Measurements from ENCODE around the genes TESMIN and MYEOV.

GRCh38 chr11:68213894-68214063, 683 bp upstream of the KMT5B start:
- RAMPAGE, total RNA: no peak

DNA sequence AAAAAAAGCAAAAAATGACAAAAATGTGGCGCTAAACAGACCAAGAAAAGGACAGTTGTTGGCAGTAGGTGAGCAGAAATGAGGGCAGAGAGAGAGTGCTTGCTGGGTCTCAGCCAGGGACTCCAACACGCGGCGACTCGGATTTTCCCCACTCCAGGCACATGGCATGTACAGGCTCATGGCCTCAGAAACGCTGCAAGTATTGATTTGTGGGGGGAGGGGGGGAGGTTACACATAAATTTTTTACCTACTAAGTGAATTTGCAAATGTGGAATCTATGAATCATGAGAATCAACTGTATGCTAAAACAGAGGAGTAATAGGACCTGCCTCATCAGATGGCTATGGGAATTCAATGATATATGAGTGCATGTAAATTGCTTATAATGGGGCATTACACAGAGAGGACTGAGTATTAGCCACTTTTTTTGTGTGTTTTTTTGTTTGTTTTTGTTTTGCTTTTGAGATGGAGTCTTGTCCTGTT, 4.4 kb upstream of the C11orf24 start:
- RAMPAGE, total RNA: no peak

- RAMPAGE, total RNA: no peak
Measured at GRCh38 chr11:68314233-68314423, 1.7 kb downstream of the LRP5 start.

DNA sequence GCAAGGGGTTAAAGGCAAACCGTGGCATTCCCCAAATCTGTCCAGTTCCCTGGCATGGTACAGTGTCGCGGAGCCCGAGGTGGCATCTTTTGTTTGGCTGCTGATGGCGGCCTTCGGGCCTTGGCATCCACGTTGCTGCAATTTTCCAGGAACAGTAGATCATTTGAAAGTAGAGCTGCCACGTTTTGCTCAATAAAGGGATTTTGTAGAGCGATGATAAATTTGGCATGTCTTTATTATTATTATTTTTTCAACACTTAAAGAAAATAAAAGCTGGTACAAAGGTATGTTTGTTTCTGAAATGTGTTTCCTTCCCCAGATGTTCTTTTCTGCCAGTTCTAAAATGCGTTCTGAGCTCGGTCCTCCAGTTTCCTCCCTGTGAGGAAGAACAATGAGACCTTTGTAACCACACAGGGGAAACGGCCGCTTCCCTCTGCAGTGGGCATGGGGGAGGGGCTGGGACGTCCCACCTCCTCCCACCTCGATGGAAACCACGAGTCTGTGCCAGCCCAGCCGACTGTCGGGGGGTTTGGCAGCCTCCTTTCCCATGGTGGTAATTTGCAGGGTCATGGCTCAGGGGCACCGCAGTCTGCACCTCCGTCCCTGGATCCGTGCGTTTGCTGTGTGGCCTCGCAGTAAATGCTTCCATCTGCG, 15.8 kb downstream of the LRP5 start:
- RAMPAGE, total RNA: no peak

GRCh38 chr11:68365195-68365921, 53.0 kb downstream of the LRP5 start:
- RAMPAGE, total RNA: no peak

DNA sequence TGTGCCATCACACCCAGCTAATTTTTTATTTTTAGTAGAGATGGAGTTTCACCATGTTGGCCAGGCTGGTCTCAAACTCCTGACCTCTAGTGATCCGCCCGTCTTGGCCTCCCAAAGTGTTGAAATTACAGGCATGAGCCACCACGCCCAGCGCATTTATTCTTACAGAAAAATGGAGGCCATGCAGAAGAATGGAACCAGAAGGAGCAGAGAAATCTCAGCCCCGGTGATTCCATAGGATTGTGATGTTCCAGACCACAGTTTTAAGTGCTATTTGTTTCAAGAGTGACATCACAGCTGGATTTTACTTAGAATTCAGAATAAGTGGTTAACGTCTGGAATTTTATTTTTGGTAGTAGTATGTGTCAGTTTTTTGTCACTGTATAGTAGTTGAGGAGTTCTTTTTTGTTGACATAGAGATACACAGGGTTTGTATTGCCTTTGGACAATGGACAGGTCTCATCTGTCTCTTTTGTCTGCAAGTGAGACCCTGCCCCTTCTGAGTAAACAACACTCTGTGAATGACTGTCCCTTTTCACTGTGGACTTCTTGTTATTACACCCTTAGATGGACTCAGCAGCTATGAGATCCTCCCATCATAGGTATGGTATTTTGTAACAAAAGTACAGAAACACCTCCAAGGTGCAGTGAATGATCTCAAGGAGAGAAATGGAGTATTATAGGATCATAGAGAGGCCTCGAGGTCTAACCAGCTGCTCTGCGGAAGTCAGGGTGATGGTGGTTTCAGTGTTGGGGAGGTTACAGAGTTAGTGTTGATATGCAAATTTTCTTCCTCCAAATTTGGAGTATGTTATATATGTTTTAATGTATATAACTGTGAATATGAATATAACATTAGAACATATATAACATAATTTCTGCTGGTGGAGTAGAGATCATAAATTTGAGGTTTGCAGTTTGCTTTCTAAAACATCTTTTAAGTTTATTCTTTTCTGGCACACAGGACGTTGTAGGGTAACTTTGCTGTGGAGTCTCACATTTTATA, 7.7 kb downstream of the PPP6R3 start:
- RAMPAGE, total RNA: no peak

- RAMPAGE, total RNA: no peak
Measured at GRCh38 chr11:68600127-68600640, 84.2 kb upstream of the GAL start.

GRCh38 chr11:68750846-68751898, at the start of gene TESMIN:
TESMIN (minus strand) TSS chr11:68751520.
- RAMPAGE, total RNA: no peak

DNA sequence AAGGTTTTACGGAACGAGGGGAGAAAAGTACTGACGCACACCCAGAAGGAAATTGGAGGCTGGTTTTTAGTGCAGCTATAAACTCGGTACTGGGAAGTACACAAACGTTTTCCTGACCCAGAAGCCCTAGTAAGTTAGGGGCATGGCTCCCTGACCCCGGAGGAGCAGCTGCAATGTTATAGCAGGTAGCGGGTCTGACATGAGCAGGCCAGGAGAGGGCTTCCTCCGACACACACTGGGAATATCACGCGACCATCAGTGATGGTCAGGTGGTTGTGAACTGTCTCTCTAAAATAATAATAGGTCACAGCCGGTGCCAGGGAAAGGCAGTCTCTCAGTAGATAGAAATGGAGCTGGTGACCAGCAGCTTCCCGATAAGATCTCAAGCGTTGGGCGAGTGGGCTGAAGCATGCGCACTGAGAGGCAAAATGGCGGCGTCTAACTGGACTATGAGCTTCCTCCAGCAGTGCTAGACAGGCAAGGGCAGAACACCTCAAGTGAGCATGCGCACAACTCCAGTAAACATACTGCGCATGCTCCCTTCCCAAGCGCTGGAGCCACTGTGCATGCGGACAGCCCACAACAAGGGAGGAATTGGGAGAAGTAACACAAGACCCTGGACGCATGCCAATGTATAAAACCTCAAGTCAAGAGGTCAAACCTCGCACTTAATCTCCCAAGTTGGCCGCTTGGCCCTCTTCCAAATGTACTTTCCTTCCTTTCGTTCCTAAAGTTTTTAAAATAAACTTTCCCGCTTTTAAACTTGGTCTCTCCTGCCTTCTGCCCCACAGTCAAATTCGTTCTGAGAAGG, 22.3 kb upstream of the TESMIN start:
- RAMPAGE, total RNA: no peak

- RAMPAGE, total RNA: no peak
Measured at GRCh38 chr11:68839928-68840518, 1.7 kb downstream of the CPT1A start.

- RAMPAGE, total RNA: no peak
Measured at GRCh38 chr11:68941730-68942469, 38.2 kb downstream of the IGHMBP2 start.

DNA sequence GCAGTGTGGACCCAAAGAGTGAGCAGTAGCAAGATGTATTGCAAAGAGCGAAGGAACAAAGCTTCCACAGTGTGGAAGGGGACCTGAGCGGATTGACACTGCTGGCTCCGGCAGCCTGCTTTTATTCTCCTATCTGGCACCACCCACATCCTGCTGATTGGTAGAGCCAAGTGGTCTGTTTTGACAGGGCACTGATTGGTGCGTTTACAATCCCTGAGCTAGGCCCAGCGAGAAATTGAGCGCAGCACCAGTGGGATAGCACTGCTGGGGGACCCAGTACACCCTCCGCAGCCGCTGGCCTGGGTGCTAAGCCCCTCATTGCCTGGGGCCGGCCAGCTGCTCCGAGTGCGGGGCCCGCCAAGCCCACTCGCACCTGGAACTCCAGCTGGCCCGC, 6.6 kb downstream of the MRGPRD start:
- RAMPAGE, total RNA: no peak

- RAMPAGE, total RNA: no peak
Measured at GRCh38 chr11:69010014-69010768, 2.9 kb downstream of the MRGPRF start.

GRCh38 chr11:69010771-69011769, 2.0 kb downstream of the MRGPRF start:
- RAMPAGE, total RNA: no peak

- RAMPAGE, total RNA: no peak
Measured at GRCh38 chr11:69018198-69018624, 5.2 kb upstream of the MRGPRF start.

DNA sequence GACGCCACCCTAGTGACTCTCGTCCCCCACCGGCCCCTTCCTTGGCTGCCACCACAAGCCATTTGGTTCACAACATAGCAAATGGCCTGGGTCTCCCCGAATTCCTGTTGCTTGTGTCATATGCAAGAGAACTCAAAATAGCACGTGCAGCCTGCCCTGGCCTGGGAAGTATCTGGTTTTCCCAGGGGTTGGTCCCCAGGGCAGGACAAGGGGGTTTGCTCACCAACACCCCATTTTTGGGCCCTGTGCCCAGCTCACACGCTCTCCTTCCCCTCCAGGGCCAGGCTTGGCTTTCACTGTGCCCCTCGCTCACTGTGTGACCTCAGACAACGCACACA, 12.8 kb upstream of the TPCN2 start:
- RAMPAGE, total RNA: no peak

GRCh38 chr11:69067284-69067666, 18.5 kb downstream of the TPCN2 start:
- RAMPAGE, total RNA: no peak

- RAMPAGE, total RNA: no peak
Measured at GRCh38 chr11:69114733-69115449, 40.8 kb upstream of the SMIM38 start.

DNA sequence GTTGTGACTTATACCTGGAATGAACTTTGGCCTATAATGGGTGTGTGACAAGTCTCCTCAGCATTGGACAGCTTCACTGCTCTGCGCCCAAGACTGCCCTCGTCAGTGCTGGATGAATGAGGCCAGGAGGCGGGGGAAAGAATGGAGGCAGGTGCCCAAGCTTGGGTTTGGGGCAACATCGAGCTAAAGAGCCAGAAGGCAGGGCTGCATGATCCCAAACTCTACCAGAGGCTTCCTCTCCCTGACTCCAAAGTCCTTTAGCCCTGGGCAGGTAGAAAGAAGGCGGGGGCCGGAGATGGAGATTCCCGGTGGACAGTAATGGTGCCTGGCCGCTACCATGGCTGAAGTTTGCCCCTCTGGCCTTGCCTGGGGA, 34.1 kb downstream of the SMIM38 start:
- RAMPAGE, total RNA: no peak

DNA sequence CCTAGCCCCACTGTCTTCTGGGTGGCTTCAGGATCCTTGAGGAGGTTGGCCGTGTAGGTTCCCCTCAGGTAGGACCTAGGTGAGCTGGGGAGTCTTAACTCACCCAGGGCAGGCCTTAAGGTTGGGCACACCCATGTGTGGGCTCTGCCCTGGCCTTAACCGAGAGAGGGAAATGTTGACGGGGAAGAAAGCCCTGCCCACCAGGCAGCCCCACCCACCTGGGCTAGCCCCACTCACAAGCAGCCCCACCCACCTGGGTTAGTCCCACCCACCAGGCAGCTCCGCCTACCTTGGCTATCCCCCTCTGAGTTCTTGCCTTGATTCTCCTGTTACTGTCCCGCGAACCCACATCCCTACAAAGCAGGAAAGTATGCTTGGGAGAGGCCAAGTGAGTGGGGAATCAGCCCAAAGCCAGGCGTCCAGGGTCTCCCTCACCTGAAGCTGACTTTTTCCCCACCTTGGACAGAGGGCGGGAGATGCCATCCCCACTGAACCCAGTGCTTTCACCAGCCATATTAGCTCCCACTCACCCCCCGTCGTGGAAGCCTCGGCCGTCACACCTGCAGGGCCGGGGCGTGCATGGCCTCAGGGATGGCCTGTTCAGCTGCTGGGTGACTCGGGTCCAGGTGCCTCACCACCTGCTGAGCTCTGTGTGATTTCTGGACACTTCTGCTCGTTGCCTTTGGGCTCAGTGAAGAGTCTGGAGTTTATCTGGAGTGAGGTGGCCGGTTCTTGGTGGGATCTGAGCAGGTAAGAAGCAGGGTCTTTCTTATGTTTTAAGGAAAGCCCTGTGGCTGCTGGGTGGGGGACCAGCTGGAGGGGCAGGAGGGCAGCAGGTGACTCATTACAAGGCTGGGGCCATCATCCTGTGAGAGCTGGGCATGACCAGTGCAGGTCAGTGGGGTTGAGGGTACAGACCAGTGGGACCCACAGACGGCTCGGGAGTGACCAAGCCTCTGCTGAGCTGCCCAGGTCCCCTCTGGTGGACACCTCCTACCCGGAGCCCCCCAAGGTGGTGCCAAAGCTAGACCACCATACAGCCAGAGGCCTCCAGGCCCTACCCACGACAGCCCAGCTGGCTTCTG, at the start of gene MYEOV:
Gene MYEOV, plus strand, starts transcription at position 329 of the 1,085 bp plus-strand sequence.
- RAMPAGE, total RNA: no peak

All from foreskin keratinocyte (primary cell).